GM12891 (cell line): Measurements from ENCODE around the genes C9orf50 and TOR1A.

- RRBS, result no CpG with 5 or more reads among the region's 7 CpGs
Observed at GRCh38 chr9:129271142-129271445, 93.0 kb upstream of the IER5L start.

DNA sequence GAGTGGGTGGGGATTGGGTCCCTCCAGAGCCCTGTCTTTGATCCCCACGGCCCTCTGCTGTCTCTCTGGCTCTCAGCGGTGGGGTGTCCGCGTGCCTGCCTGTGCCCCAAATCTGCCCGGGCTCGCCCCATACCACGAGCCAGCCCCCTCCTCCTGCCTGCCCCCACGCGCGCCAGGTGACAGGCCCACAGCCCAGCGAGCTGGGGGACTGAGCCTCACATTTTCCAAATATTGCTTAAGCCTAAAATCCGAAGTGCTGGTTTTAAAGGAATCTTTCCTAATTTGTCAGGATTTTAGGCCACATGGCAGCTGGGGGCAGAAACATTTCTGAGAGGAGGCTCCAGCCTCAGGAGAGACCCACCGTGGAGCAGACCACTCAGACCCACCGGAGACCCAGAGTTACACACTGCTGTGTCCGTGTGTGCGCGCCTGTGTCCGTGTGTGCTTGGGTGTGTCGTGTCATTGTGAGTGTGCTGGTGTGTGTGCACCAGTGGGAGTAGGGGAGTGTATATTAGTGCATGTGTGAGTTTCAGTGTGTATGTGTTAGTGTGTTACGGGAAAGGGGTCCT, 159.5 kb upstream of the IER5L start:
- RRBS, result no CpG with 5 or more reads among the region's 20 CpGs

DNA sequence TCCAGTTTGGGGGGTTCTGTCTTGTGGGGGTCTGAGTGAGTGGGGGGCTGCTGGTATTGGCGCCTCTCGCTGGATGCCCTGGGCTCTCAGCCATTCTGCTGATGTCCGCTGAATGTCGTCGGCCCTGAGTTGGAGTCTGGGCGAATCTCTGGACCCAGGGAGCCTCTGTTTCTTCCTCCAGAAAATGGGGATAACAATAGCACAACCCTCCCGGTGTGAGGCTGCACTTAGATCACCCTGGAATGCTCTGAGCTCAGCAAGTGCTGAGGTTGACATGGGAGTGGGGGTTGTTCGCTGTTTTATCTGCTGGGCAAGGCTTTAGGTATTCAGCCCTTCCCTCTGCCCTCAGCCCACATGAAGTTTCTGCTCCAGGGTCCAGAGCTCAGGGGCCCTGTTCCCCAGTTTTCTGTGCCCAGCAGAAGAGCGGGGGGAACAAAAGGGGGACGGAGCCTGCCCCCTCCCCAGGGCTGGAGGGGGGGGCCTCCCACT, 215.9 kb downstream of the C9orf50 start:
- RRBS, result no CpG with 5 or more reads among the region's 10 CpGs

DNA sequence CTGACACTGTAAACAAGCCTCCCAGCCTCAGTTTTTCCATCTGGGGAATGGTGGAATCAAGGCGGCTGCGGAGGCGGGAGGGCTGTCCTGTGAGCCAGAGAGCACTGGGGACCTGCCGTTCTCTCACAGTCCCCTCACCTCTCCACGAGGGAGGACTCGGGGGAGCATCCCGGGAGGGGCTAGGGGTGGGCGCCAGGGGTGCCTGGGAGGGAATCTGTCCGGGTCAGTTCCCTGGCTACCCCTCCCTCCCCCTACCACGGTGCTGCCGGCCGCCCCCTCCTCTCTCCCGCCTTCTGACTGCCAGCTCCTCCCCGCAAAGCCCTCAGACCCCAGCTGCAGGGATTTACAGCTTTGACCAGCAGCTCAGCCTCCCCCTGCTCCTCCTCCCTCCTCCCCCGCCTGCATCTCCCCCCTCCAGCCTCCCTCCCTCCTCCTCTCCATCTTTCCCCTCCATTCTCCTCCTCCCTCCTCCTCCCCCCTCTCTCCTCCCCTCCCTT, 160.9 kb downstream of the C9orf50 start:
- RRBS, result 3% methylated on average over 3 of the region's 15 CpGs

DNA sequence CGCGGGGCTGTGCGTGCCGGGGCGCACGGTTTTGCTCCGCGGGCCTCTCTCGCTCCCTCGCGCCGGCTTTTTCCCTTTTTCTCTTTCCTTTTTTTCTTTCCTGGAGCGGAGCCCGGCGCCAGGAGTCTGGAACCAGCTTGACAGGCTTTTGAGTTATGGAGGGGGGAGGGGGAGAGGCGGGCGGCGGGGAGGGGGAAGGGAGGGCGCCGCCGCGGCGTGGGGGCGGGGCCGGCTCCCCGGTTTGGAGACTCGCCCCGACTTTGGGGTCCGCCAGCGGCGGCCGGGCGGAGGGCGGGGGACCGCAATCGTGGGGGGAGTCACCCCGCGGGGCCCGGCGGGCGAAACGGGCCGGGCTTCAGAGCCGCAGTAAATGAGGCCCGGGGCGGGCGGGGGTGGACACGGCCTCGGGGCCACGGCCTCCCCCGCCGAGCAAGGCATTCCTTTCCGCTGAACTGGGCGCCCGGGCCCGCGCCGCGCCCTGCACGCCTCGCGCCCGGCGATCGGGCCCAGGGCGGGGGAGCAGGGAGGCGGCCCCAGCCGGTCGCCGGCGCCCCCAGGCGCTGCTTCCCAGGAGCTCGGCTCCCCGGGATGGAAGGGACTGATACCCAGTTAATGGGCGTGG, 138.3 kb downstream of the C9orf50 start:
- RRBS, result 3% methylated on average over 42 of the region's 75 CpGs

GRCh38 chr9:129488280-129488460, 132.7 kb downstream of the C9orf50 start:
- RRBS, result 3% methylated on average over 14 of the region's 21 CpGs

DNA sequence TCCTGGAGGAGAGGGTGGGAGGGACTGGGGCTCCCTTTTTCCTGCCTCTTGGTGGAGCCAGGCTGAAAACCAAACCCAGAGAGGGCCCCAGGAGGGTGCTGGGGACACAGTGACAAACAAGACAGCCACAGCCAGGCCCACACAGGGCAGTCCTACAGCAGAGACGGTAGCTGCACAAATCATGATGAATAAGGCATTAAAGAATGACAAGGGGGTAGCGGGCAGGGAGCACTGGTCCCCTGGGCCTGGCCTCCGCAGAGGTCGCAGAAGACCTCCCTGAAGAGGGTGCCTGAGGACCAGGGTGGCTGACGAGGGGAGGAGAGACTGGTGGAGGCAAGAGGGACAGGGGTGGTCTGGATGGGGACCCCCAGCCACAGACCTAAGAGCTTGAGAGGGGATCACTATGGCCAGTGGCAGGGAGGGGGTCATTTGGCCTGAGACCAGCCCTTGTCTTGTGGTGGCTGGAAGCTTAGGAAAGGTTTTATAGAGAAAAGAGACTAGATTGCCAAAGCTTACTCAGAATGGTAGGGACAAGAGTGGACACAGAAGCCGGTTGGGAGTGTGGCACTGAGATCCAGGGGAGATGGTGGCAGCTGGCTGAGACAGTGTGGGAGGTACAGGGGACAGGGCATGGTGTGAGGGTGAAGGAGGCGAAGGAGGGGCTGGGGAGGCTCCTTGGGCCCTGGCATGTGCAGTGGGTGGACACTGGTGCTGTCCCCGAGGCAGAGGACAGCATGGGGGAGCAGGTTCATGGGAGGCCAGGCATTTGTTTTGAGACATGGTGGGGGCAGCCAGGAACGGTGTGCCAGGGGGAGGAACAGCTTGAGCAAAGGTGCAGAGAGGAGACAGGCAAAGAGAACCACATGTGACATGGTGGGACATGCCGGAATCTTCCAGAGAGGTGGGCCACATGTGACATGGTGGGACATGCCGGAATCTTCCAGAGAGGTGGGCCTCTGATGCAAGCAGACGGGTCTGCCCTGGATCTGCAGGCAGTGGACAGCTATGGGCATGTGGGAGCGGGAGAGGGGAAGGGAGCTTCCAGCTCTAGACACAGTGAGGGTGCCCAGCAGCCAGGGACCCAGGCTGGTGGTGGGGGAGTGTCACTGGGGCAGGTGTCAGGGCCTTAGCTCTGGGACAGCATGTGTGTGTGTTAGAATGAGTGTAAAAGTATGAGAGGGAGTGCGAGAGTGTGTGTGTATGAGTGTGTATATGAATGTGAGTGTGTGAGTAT, 122.9 kb downstream of the C9orf50 start:
- RRBS, result no CpG with 5 or more reads among the region's 14 CpGs

DNA sequence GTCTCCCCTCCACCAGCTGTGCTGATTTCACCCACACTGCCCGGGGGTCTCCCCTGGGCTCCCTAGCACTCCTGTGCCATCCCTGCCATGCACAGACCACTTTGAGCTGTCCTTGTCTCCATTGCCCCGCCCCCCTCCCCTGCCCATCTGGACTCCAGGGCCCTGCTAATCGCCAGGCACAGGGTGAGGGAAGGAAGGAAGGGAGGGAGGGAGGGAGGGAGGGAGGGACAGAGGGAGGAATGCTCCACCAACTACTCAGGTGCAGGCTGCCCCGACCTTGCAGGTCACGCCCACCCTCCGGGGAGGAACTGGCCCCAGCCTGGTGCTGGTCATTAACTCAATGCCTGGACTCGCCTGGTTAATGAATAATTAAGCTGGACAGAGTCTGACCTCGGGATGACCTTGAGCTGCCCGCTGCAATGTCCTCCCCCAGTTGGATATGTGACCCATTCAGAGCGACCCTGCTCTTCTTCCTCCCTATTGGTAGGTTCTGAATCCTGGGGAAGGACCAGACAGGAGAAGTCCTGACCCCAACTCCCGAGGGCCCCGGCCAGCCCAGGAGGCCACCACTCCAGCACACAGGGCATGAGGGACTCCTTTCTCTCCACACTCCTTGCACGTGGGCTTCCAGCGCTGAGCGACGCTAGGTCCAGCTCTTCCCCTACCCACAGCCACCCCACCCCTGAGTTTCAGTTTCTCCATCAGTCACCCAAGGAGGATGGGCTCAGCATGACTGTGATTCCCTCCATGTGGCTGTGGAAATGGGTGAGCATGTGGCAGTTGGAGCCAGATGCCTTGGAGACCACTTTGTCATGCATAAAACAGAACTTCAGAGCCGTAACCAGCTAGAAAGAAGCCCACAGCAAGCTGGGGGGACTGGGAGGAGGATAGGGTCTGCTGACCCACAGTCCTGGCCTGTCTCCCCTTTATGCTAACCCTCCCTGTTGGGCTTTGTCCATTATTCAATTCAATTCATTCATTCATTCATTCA, 62.0 kb downstream of the C9orf50 start:
- RRBS, result no CpG with 5 or more reads among the region's 17 CpGs

DNA sequence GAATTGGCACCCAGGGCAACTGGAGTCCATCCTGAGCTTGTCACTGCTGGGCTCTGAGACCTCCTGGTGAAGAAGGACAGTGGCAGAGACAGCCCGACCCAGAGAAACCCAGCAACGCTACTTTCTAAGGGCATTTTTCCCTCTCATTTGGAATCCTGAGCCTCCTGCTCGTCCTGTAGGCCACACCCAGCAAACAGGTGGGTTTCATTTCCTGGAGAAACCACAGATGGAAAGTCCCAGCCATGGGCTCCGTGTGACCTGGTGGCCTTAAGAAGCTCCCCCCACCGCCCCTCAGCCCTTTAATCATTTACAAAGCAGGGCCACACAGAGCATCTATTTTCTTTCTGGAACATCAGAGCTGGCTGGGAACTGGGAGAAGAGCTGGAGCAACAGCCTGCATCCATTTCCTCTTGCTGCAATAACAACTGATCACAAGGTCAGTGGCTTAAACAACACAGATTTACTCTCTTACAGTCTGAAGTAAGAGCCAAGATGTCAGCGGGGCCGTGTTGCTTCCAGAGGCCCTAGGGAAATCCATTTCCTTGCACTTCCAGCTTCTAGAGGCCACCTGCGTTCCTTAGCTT, 40.7 kb downstream of the C9orf50 start:
- RRBS, result no CpG with 5 or more reads among the region's 8 CpGs

GRCh38 chr9:129587384-129587931, 33.4 kb downstream of the C9orf50 start:
- RRBS, result no CpG with 5 or more reads among the region's 17 CpGs

DNA sequence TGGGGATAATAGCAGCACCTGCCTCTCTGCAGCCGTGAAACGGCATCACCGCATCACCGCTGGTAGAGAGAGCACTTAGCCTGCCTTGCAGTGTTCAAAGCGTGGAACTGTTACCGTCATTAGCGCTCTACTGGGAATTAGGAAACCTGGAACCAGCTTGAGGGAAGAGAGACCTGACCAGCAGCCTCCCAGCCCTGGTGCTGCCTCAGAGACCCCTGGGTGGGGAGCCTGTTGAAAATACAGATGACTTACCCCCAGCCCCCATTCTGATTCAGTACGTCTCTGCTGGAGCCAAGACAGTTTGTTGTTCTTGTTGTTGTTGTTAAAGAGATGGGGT, at the start of gene C9orf50:
TSS of gene C9orf50 (minus strand) at position 68 of the 337 bp plus-strand sequence.
- RRBS, result no CpG with 5 or more reads among the region's 8 CpGs

GRCh38 chr9:129630569-129631328, 4.8 kb downstream of the NTMT1 start:
- RRBS, result no CpG with 5 or more reads among the region's 23 CpGs

DNA sequence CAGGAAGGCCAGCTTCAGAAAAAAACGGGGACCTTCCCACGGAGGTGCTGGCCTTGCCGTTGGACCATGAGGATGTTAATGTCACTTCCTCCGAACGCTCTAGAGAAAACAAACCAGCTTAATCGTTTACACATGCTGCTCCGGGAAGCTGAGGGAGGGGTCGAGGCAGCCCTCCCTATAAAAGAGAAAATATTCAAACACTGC, 27.0 kb downstream of the PTGES start:
- RRBS, result no CpG with 5 or more reads among the region's 8 CpGs

- RRBS, result 80% methylated on average over 11 of the region's 25 CpGs
Observed at GRCh38 chr9:129751788-129752559, 868 bp downstream of the PTGES start.

- RRBS, result no CpG with 5 or more reads among the region's 18 CpGs
Observed at GRCh38 chr9:129776990-129777822, 24.4 kb upstream of the PTGES start.

DNA sequence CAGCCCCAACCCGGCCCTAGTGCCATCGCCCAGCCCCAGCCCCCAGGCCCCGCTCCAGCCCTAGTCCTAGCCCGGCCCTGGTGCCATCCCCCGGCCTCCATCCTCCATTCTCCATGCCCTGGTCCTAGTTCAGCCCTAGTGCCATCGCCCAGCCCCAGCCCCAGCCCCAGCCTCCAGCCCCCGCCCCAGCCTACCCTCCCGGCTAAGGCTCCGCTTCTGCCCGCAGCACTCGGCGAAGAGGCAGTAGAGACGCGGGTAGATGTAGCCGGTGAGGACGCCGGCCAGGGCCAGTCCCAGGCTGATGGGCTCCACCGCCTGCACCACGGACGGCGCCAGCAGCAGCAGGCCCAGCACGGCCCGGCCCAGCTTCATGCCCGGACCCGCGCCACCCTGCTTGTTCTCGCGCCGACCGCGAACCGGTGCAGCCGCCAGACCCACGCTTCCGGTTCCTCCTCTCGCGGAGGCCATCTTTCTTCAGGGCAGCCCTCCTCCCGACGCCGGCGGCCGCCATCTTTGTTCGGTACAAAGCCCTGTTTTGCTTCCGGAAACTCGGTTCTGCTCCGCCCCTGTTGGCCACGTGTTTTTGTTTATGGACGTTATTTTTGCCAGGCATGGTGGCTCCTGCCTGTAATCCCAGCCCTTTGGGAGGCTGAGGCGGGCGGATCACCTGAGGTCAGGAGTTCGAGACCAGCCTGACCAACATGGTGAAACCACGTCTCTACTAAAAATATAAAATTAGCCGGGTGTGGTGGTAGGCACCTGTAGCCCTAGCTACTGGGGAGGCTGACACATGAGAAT, at the start of gene TOR1A:
TSS of gene TOR1A (minus strand) at position 423 of the 798 bp plus-strand sequence.
- RRBS, result 1% methylated on average over 34 of the region's 53 CpGs

- RRBS, result no CpG with 5 or more reads among the region's 35 CpGs
Observed at GRCh38 chr9:129873790-129874831, 38.9 kb downstream of the USP20 start.

DNA sequence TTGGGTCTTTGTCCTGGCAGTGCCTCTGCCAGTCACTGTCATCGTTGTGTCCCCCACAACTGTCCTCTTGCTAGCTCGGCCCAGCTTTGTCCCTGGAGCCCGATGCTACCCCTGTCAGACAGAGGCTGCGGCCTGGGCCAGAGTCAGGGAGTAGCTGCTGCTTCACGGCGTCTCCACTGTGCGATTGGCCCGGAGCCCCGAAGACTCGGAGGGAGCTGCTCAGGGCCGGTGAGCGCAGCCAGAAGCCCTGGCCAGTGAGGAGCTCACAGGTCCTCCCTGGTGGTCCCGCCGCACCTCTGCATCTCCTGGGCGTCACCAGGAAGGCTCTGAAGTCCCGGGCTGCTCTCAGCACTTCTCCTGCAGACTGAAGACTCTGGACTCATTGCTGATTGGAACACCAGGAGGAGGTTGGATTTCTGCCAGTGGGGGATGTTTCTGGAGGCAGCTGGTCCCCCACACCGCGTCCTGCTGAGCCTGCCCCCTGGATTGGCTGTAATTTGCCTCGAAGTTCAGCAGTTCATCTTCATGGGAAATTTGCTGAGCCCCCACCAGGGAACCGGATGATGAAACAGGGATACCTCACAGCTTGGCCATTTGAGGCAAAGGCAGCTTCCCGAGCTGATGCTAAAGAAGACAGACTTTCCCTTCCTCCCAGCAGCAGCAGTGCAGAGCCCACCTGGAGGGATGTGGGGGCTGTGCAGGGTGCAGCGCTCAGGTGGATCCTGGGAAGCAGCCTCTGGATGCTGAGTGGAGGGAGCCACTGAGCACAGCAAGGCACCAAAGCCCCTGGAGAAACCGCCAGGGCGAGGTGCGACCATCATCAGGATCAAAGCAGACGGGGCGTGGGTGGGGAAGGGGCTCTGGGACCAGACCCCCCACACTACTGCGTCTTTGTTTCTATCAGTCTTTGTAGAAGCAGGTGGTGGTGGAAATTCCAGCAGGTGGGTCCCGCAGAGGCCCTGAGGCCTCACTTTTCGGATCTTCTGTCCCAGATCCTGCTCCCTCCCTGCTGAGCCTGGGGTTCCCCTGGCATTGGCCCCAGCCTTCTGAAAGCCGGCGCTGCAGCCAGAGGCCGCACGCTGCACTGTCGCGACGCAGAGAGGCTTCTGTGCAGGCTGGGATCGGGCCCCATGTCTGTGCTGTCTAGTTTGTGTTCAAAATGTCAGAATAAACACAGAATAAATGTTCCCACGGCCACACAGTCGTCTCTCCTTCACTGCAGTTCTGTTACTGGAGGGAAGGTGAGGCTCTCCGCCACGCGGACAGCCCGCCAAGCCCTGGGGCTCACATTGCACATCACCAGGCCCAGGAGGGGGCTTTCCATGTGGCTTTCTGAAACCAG, 45.9 kb downstream of the USP20 start:
- RRBS, result no CpG with 5 or more reads among the region's 44 CpGs

DNA sequence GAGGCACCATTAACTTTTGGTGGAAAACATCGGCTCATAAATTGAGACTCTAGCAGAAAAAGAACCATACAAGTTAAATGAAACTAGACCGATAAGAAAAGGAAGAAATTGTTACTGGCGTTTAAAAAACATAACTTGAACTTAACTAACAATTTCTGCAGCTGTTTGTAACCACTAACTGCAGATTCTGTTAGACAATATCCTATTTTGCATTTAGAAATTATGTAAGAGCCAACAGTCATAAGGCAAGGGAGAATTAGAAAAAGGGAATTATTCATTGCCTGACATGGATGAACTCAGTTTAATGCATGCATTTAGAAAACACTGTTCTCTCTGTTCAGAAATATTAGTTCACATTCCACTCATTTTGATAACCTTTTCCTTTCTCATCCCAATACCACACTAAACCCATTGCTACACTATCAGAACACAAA, 96.4 kb downstream of the FNBP1 start:
- RRBS, result no CpG with 5 or more reads among the region's 3 CpGs

GRCh38 chr9:130024449-130024975, 18.5 kb downstream of the FNBP1 start:
- RRBS, result no CpG with 5 or more reads among the region's 6 CpGs